Measurements from ENCODE around the genes CEACAM21, CEACAM5 and CIC.

DNA sequence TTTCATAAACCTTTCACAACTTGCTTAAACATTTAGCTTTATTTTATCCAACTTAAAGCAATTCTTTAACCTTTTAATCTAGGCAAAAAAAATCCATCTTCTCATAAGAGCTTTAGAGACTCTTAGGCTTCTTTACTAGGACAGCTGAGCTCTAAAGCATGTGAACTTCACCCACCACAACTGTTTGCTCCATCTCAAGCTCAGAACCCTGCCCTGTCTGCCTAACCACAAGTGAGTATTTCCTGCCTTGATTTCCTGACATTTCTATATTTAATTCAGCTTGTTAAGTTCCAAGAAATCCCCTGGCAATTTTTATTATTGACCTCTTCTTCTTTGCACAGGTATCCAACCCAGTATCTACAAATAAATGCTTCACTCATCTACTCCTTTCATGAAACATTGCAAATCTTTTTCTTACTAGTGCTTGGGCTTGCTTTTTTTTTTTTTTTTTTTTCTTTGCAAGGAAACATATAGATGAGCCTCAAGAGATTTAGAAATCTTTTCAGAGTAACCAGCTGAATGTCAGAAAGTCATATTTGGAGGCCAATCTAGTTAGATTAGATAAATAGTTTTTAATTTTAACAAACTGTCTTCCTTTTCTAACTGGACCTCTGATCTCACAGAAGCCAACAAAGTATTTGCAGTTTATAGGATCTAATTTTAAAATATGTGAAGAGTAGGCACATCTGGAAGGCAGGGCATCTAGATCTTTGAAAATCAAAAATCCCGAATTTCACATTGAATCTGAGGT is 20.9 kb upstream of the CEACAM21 start:
- PRO-cap = unidirectional peak, minus-strand start at position 182 of the sequence

GRCh38 chr19:41555620-41556123 is 20.3 kb upstream of the CEACAM21 start:
- PRO-cap = no peak

- PRO-cap = unidirectional peak, plus-strand start at chr19:41576166
Measured at GRCh38 chr19:41575846-41576289, at the start of gene CEACAM21. Gene CEACAM21, plus strand, starts transcription at chr19:41576166.

DNA sequence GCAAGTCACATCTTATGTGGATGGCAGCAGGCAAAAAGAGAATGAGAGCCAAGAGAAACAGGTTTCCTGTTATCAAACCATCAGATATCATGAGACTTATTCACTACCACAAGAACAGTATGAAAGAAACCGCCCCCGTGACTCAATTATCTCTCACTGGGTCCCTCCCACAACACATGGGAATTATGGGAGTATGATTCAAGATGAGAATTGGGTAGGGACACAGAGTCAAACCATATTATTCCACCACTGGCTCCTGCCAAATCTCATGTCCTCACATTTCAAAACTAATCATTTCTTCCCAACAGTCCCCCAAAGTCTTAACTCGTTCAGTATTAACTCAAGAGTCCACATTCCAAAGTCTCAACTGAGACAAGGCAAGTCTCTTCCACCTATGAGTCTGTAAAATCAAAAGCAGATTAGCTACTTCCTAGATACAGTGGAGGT is 24.8 kb downstream of the CEACAM7 start:
- PRO-cap = no peak

DNA sequence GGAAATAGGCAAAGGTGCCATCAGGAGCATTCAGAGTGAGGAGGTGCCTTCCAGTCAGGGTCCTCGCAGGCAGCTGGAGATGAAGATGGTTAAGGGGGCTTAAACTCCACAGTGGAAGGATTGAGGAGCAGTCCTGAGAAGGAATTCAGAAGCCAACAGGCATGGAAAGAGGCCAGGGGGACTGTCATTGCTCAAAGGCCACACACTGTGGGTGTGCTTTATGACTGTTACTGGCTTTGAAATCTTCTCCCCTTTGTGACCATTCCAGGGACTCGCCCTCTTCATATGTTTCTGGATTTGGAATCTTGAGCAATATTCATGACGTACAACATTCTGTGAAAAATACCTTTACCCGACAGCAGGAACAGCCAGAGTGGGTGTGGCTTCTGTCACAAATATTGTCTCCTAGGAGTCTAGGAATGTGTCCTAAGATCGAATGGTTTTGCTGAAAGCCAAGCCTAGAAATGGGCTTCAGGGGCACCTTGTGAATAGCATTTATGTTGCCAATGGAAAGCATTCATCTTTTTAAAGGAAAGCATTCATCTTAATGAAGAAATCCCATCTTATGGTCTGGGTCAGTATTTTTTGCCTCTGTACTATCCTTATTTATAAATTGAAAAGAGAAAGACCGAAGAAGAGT is 16.5 kb downstream of the CEACAM7 start:
- PRO-cap = no peak

GRCh38 chr19:41708188-41708920 is at the start of gene CEACAM5:
Gene CEACAM5, plus strand, starts transcription at chr19:41708626.
- PRO-cap = unidirectional peak, plus-strand start at chr19:41708626

DNA sequence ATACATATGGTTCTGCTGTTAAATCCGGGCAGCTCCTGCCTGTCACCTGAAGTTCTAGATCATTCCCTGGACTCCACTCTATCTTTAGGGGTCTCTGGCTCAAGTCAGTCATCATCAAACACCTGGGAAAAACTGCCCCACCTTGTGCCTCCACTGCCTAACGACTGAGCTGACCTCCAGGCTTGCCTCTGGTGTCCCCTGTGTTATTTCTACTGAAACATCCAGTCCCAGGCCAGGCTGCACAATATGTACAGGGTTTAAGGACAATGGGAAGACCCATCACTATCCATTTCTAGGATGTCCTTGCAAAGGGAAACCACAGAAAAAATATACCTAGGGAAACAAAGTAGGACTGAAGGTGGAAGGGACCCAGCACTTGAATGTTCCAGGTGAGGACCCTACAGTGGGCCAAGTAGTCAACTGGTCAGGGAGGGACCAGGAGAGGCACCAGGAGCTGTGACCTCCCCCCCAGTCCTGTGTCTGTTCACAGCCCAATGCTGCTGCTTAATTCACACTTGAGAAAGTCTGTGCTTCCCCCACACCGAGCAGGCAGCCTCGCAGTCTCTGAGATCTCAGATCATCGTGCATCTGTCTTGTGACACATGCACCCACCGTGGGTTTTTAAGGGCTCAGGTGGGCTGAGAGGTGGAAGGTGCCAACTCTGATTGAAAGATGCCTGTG is 6.0 kb downstream of the CEACAM5 start:
- PRO-cap = no peak

DNA sequence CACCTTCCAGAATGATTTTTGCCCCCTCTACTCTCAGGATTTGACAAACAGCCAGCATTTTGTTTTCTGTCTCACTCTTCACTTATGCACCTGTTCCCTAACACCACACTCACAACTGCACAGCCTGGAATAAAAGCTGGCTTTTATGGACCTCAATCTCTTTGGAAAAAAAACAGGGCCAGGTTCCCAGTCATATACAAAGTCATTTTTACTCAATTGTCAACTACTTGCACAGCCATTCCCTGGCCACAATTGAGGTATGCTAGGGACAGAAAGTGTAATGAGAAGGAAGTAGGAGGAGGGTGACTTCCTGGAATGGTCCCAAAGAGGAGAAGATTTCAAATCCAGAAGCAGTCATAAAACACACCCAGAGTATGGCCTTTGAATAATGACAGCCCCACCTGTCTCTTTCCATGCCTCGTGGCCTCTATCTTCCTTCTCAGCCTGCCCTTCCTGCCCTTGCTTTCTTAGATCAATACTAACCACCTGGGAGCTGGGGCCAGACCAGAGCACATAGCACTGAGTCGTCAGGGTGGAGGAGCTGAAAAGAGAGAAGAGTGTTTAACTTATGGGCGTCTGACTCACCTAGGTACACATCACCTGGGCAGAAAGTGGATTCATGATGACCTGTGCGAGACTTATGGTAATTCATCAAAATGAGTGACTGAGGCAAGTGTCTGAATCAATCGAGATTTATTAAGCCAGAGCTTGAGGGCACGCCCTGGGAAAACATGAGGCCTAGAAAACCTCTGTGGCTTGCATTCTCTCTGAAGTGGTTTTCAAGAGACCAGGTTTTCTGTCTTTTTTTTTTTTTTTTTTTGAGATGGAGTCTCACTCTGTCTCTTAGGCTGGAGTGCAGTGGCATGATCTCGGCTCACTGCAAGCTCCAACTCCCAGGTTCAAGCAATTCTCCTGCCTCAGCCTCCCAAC is 19.1 kb downstream of the CEACAM6 start:
- PRO-cap = no peak

DNA sequence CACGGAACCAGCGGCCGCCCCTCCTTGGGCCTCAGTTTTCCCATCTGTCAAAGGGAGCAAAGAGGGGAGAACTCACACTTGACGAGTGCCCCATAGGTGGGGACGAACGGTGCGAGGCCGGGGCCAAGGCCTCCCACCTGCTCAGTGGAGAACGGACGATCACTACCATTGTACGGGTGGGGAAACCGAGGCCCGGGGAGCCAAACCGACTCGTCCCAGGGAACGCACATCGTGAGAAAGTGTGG is 340 bp downstream of the ARHGEF1 start:
- PRO-cap = no peak

- PRO-cap = no peak
Measured at GRCh38 chr19:41912292-41912656, 16.0 kb downstream of the ERFL start.

DNA sequence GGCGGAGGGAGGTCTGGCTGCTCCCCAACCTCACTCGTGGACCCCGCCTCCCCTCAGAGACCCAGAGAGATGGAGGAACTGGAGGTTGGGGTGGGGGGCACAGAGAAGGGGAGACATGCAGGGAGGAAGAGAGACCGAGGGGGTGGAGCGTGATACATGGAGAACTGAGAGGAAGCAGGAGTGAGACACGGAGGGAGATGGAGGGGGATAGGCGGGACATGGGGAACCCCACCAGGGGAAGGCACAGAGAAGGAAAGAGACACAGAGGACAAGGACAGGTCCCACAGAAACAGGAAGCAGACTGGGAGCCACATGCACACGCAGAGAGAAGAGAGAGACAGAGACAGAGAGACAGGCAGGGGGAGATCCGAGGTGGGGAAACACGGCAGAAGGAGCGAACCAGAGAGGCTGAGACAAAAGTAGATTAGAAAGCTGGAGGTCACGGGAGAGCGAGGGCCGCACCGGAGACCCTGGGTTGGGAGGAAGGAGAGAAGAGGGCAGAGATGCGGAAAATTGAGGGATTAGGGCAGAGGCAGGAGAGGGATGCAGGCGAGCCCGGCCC is 7.0 kb downstream of the ERFL start:
- PRO-cap = no peak

DNA sequence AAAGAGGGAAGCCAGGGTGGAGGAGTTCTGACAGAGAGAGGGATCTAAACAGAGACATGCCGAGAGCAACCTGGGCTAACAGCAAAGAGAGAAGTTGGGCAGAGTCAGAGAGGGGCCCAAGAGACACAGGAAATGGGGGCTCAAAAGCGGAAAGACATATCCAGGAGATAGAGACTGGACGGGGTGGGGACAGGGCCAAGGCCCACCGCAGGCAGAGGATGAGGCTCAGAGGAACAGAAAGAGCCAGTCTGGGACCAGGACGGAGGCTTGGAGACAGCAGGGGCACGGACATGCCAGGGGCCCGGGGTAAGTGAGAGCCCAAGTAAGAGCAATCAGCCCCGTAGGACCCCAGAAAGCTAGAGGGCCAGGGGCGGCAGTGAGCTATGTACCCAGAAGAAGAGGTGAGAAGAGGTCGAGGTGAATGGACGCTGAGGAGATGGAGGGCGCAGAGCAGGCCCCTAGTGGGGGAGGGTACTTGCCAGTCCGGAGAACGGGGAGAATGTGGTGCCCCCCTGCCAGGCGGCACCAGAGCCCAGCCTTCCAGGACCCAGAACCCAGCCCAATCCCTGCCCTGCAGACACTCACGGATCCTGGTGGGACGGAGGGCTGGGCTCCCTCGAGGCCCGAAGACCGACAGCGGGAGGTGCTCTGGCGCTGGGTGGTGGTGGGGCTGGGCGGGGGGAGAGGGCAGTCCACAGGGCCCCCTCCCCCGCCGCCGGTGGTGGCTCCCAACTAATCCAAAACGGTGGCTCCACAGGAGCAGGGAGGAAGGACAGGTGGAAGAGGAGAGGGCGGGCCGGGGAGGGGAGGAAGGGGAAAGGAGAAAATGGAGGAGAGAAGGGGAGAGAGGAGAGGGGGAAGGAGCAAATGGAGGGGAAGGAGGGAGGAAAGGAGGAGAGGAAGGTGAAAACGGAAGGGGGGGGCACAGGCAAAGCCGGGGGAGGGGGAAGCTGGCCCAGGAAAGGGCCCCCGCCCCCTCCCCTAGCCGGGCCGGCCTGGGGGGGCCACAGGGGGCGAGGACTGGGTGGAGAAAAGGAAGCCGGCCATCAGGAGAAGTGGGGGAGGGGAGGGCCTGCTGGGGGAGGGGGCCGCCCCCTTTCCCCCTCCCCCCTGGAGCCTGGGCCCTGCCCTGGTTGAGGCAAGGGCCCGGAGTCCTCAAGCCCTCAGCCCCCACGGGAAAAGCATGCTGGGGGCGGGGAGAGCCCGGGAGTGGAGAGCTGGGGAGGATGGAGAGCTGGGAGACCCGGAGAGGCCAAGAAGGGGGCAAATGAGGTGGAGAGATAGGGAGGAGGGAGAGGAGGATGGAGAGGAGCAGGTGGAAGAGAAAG is 886 bp downstream of the GRIK5 start:
- PRO-cap = no peak

- PRO-cap = no peak
Measured at GRCh38 chr19:42231687-42232401, 10.6 kb downstream of the GSK3A start.

DNA sequence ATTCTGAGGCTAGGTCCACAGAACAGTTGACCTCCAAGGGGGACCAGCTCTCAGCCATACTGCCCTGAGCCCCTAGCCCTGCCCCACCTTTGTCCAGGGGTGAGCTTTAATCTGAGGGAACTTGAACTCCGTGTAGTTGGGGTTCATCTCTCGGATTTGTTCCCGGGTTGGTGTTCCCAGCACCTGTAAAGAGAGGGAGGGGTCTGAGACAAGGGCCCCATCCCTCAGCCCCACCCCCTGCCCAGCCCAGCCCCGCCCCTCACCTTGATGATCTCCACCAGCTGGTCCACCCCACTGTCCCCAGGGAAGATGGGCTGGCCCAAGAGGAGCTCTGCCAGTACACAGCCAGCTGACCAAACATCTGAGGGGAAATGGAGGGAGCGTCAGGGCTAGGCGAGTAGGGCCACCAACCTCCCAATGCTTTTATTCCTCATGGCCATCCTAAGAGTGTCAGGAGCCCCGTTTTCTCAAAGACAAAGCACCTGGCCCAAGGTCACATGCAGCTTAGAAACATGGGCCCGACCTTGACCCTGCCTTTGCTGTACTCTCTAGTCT is 9.3 kb downstream of the GSK3A start:
- PRO-cap = no peak

- PRO-cap = no peak
Measured at GRCh38 chr19:42239743-42240283, 2.6 kb downstream of the GSK3A start.

DNA sequence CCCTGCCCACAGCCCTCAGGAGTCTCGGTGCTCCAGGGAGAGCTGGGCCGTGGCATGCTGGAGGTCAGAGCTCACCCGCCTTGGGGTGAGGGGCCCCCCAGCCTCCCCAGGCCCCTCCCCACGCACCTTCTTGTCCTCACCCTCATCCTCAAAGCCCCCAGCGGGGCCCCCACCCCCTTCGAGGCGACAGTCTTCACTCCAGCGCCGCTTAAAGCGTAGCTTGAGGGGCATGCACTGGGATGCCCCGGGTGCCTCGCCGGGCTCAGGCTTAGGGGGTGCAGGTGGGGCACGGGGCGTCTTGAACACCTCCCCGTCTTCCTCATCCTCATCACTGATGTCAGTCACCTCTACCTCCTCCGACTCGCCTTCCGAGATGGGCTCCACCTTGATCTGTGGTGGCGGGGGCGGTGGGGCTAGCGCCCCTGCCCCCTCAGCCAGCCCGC is 6.1 kb upstream of the GSK3A start:
- PRO-cap = no peak

DNA sequence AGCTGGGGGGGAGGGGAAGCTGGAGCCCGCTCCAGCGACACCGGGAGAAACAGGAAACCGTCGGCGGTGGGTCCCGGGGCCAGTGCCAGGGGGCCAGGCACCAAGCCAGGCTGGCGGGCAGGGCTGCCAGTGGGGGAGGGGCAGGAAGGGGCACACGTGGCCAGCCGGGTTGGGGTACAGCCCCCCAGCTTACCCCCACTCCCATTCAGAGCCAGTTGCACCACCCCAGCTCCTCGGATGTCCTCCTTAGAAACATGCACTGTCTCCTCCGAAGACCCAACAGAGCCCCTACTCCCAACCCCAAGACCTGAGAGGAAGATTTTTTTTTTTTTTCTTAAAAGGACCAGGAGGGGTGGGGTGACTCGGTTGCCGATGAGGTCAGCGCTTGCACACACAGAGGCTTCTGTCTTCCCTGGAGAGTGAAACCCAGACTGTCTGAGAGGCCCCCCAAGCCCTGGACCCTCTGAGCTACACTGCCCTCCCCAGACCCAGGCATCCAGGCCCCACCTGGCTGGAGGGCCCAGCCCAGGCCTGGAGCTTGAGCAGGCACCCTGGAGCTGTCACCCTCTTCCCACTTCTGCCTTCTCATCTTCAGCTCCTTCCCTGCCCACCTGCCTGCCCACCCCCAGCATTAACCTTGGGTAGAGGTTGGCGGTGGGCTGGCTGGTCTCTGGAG is 4.0 kb downstream of the ERF start:
- PRO-cap = no peak

- PRO-cap = bidirectional peak, plus-strand start at chr19:42253305, minus-strand start at chr19:42253011; bidirectional peak, plus-strand start at chr19:42253702, minus-strand start at chr19:42253404; bidirectional peak, plus-strand start at chr19:42254171, minus-strand start at chr19:42253899
Measured at GRCh38 chr19:42253207-42254239, 1.4 kb downstream of the ERF start.

DNA sequence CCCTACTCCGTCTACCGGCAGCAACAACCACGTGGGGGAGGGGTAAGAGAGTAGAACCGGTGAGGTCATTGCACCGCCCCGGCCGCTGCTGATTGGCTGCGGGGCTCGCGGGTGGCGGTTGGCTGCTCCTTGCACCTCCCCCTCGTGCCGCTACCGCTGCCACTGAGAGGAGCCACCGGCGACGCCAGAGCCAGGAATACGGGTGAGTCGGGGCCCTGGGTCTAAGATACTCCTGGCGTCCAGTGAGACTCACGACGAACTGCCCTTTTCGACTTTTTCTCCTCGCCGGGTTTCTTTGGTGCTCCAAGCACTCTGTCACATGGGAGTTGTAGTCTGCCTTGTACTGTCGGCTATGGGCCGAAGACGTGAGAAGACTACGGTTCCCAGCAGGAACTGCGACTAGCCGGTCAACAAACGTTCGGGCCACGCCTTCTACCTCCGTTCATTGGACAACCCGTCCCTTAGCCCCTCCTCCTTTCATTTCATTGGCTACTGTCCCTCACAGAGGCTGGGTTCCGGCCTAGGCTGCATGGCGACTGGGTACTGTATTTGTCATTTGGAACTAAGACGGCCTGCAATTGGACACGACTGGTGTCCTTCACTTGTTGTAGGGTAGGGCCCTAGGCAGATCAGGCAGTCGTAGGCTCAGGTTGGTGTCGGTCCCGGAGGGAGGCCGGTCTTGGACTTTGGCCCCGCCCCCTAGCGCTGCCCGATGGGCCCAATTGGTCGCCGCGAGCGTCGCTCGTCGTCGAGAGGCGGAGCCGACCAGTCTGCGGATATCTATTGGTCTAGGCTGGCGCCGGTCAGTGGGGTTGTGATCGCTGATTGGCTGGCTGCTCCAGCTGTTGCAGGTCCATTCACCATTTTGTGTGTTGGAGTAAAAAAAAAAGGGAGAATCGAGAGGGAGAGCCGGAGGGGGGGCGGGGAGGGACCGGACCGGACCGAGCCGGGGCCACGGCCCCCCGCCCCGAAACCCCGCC is at the start of gene CIC:
TSS of gene CIC (plus strand) at position 860 of the 980 bp plus-strand sequence.
- PRO-cap = bidirectional peak, plus-strand start at position 162 of the sequence, minus-strand start outside the sequence; unidirectional peak, plus-strand start at position 806 of the sequence; unidirectional peak, plus-strand start at position 880 of the sequence

- PRO-cap = no peak
Measured at GRCh38 chr19:42282396-42283082, 13.5 kb downstream of the CIC start.